ENCODE measurements around a stretch of chr13.

- PRO-cap, result no peak
Measured at GRCh38 chr13:113545615-113546295, 38.8 kb upstream of the TFDP1 start.

GRCh38 chr13:113549117-113549915 lies 35.2 kb upstream of the TFDP1 start:
- PRO-cap, result no peak

- PRO-cap, result no peak
Measured at GRCh38 chr13:113626298-113626670, 31.7 kb downstream of the ATP4B start.

DNA sequence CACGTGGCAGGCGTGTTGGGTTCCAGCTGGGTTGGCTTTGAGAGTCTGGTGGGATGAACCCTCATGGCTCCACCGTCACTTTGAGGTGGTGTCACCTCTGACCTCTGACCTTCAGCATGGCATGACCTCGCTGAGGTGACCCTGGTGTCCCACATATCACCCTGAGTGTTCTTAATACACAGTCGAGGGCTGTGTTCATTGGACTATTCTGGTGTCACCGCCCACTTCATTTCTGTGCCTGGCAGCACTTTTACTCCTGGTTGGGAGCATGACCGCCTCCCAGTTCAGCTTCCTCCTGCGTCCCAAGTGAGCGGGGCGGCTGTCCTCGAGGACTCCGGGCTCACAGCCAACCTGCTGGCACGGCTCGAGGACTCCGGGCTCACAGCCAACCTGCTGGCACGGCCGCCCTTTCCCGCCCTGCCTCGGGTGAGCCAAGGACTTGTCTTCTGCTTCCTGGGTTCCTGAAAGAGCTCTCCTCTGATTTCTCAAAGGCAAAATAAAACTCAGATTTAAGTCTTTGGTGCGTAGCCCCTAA lies 10.6 kb downstream of the ATP4B start:
- PRO-cap, result no peak

GRCh38 chr13:113786739-113787059 lies 27.7 kb downstream of the TMEM255B start:
- PRO-cap, result no peak

GRCh38 chr13:113826982-113827445 lies 36.9 kb downstream of the GAS6 start:
- PRO-cap, result no peak

DNA sequence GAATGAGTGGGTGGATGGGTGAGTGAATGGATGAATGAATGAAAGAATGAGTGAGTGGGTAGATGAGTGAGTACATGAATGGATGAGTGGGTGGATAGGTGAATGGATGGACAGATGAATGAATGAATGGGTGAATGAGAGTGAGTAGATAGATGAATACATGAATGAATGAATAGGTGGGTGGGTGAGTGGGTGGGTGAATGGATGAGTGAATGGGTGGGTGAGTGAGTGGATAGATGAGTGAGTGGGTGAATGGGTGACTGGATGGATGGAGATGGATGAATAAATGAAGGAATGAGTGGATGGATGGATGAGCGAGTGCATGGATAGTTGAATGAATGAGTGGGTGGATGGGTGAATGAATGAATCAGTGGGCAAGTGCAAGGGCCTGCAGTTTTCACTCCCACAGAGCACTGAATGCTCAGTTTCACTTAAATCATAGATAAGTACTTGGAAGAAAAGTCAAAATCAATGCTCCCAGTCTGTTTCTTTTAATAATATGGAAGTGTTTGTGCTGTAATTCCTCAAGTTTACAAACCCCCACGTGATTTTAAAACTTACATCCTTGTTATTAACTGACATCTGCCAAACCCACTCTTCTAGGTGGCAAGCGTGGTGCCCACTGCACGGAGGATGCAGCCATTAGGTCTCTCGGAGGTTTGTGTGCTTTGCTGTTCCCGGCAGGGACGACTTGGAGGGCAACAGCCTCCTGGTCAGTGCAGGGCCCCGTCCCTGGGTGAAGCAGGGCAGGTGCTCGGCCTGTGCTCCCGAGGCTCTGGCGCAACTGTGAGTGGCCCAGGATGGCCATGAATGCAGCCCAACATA lies 12.3 kb downstream of the GAS6 start:
- PRO-cap, result no peak

GRCh38 chr13:113853912-113854658 lies 9.8 kb downstream of the GAS6 start:
- PRO-cap, result no peak

- PRO-cap, result no peak
Measured at GRCh38 chr13:113855283-113855899, 8.5 kb downstream of the GAS6 start.

- PRO-cap, result no peak
Measured at GRCh38 chr13:113856578-113857196, 7.2 kb downstream of the GAS6 start.

DNA sequence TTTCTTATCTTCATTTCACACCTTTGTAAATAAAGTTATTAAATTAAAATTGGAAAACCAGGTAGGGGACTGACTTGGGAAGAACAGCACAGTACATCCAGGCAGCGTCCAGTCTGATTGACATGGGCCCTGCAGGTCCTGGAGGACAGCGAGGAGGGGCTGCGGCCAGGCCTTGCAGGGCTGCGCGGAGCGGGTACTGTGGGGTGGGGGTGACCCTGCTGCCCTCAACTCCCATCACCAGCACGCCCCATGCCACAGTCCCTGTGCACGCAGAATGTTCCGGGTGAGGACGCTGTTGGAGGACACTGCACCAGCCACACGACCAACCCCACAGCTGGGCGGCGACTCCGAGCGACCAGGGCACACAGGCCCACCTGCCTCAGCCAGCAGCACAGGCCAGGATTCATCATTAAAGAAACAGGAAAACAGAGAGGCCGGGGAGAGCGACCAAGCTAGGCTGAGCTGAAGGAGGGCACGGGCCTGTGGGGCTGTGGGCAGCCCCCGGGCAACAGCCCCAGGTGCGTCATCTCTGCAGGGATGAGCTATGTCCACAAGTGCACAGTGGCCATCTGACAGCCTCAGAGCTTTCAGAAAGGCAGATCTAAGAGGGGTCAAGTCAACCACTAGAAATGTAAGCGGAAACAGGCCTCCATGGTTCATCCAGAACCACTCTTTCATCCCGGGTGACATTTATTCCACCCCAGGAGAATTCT lies 1.7 kb downstream of the GAS6 start:
- PRO-cap, result no peak

- PRO-cap, result no peak
Measured at GRCh38 chr13:113956343-113957151, 17.3 kb downstream of the C13orf46 start.

- PRO-cap, result no peak
Measured at GRCh38 chr13:113980946-113981969, 7.4 kb upstream of the C13orf46 start.

GRCh38 chr13:114014844-114015986 lies 41.3 kb upstream of the C13orf46 start:
- PRO-cap, result no peak

DNA sequence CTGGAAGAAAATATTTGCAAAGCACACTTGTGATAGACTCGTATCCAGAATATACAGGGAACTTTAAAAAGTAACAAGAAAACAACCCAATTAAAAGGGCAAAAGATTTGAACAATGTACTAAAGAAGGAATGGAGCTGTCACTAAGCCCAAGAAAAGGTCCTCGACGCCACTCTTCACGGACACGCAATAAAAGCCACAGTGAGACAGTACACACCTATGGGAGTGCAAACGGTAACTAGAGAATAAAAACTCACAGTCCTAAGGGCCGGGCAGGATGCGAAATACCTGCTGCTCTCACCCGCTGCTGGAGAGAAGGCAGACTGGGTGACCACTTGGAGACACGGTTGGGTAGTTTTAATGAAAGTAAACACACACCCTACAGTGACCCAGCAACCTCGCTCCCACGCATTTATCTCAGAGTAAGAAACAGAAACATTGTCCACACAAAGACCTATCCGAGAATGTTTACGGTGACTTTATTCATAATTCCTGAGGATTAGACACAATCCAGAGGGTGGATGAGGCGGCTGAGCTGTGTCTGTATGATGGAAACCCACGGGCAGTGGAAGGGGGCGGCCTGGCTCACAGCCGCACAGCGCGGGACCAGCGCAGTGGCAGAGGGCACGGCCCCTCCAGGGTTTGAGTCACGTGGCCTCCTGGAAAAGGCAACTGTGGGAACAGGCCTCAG lies 73.4 kb upstream of the C13orf46 start:
- PRO-cap, result no peak

DNA sequence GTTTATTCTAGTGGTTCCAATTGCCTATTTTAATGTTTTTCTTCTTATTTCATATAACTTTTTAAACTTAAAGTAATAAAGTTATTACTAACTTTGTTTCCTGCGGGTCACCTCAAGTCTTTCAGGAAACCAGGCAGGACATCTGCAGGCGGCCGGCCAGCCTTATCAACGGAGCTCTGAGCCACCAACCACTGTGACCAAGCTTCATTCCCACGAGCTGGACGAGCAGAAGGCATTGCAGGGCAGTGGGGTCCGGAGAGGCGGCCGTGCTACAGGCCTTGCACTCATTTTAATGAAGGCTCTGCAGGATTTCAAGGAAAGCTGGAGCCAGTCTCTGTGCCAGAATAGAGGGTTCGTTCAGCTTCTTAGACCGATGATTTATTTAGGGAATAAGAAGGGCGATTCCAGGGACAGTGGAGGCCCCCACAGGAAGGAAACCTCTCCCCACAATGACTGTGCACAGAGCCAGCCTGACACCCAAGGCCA lies 75.2 kb downstream of the RASA3 start:
- PRO-cap, result no peak

GRCh38 chr13:114060354-114060938 lies 72.0 kb downstream of the RASA3 start:
- PRO-cap, result no peak

DNA sequence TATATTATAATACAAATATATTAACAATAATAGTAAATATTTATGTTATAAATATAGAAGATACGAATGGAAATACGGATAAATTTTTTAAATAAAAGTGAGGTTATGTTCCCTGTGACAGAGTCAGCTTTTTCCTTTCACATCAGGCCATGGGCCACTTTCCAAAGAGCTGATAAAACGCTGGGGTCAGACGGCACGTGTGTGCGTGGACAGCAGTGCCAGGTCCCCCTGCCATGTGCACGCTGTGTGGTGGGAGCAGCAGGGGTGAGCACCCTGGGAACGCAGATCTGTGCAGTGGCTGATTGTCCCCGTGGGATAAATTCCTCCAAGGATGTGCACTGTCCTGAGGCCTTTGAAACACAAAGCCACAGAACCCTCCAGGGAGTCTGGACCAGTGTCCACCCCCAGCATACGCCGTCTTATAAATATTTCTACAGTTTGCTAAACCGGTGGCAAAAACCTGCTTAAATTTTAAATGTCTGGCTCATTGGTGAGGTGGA lies 69.0 kb downstream of the RASA3 start:
- PRO-cap, result no peak

DNA sequence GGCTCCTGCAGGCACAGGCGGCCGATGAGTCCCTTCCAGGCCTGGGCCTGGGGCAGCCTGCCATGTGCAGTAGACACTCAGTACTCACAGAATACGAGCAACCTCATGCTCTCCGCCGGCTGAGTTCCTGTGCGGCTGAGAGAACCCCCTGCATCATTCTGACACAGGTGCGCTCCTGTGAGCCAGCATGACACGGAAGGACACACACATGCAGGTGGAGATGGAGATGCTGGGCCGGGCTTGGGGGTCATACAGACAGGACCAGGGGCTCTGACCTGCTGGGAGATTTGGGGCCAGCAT lies 65.9 kb downstream of the RASA3 start:
- PRO-cap, result bidirectional peak, plus-strand start at position 153 of the sequence, minus-strand start at position 86 of the sequence

DNA sequence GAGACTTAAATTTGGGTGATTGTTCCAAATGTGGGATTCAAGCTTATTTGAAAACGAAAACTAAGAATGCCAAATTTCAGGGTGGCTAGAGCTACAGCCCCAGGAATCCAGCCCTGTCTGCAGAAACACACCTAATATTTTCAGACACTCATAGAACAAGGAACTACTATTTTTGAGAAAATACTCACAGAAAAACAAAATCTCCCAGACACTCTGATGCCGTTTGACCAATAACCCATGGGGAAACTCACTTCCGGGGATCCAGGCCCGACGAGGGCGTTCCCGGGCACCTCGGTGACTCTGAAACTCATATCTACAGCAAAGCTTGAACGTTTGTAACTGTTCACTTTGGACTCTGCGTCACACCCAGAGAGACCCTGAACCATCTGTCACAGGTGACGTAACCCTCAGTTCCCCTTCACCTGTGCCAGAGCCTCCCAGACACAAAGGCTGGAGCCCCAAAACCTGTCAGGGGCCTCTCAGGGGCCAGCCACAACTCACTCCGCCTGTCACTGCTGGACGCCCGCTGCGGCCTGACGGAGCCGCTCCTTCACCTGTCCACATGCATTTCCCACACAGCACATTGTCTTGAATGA lies 8.1 kb downstream of the RASA3 start:
- PRO-cap, result no peak